Aortic smooth muscle cell (primary cell): ENCODE measurements around the genes BRD4, CYP4F3 and CYP4F2.

GRCh38 chr19:15186904-15187372, 13.9 kb downstream of the NOTCH3 start:
- RRBS = no CpG with 5 or more reads among the region's 22 CpGs

DNA sequence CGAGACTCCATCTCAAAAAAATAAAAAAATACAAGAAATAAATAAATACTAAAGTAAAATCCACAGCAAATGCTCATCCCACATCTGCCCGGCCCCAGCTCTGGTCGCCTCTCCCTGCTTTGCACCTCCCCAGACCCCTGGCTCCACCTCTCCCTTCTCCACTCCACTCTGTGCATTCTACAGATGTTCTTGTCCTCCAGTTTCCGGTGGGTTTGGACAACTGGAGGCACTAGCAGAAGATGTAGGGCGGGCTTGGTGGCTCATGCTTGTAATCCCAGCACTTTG, 12.3 kb downstream of the EPHX3 start:
- RRBS = no CpG with 5 or more reads among the region's 5 CpGs

DNA sequence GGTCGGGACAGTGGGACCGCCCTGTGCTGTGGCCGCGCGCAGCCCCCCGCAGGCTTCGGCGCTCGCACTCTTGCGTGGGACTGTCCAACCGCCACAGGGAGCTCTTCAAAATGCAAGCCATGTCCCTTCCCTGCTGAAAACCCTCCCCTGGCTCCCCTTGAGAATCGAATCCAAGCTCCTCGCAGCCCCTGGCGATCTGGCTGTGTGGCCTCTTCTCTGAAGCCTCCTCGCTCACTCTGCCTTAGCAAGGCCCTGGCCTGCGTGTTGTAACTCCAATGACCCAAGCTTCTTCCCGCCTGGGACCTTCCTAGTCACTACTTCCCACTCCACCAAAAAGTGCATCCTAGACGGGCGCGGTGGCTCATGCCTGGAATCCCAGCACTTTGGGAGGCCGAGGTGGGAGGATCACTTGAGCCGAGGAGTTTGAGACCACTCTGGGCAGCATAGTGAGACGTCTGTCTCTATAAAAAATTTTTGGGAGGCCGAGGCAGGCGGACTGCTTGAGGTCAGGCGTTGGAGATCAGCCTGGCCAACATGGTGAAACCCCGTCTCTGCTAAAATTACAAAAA, 8.2 kb downstream of the EPHX3 start:
- RRBS = no CpG with 5 or more reads among the region's 27 CpGs

DNA sequence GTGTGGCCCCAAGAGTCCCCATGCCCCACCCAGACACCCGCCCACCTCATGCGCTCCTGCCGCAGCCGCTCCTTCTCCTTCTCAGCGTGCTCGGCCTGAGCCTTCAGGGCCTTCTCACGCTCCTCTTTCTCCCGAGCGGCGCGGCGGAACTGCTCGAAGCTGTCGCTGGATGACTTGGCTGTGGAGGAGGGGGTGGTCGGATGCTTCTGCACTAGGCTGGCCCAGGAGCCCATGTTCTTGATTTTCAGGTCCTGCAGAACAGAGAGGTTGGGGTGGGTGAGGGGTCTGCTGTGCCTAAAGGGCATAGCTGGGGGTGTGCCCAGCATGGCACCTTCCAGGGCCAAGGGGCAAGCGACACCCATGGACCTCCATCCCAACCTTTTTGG, 6.8 kb upstream of the EPHX3 start:
- RRBS = no CpG with 5 or more reads among the region's 16 CpGs

DNA sequence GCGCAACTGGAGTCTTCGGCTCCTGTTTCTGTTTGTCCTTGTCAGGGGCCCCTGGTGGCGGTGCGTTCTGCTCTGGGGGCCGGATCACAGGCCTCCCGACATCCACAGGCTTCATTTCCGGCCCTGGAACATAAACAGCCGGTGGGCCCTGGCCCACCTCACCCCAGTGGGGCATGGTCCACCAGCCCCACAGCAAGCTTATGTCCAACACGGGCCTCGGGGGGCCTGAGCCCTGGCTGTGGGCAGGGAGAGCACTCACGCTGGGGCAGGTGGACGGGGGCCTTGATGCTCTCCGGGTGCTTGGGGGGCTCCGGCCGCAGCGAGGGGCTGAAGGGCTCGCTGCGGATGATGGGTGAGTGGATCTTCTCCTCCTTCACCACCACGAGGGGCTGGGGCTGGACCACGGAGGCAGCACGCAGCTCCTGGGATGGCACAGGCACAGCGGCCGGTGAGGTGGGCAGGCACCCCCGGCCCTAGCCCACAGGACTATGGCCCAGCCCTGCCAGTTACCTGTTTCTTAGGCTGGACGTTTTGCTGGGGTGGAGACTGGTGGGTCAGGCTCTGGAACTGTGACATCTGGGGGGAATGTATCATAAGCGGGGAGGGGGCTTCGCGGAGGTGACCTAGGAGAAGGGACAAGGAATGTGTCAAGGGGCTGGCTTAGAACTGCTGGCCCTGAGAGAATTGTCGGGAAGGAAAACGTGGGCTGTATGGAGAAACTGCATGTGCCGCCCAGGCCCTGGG, 7.3 kb upstream of the EPHX3 start:
- RRBS = 91% methylated on average over 2 of the region's 31 CpGs

- RRBS = no CpG with 5 or more reads among the region's 16 CpGs
These were observed 11.1 kb upstream of the EPHX3 start for GRCh38 chr19:15243219-15243776.

GRCh38 chr19:15249616-15250698, 17.7 kb upstream of the EPHX3 start:
- RRBS = no CpG with 5 or more reads among the region's 17 CpGs

DNA sequence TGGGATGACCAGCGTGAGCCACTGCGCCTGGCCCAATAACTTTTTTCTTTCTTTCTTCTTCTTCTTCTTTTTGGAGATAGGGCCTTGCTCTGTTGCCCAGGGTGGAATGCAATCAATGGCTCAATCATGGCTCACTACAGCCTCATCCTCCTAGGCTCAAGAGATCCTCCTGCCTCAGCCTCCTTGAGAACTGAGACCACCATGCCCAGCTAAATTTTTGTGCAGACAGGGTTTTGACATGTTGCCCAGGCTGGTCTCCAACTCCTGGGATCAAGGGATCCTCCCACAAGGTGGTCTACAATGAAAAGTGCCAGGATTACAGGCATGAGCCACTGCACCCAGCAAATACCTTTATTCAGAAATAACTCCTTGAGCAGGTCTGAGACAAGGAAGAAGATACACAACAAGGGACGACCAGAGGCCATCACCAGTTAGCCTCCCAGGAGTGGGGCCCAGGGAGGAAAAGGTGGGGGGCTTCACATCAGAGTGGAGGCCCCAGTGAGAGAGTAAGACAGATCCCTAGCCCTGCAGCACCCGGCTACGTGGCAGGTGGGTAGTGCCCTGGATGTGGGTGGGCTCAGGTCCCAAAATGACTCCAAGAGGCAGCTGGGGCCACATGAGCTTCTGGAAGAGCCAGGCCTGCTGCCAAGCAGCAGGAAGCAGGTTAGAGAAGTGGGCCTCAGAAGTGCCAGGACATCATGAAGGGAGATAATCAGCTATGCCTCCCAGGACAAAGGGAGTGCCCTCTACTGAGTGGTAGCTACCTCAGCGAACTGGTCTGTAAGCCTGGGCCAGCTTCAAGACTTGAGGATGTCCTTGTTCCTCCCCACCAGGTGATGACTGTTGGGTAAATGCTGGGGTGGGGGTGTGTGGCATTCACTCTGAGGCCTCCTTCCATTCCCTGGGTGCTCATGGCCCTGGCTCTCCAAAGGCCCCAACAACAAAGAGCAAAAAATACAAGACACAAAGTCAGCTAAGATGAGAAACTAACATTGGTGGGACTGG, 26.6 kb upstream of the EPHX3 start:
- RRBS = no CpG with 5 or more reads among the region's 6 CpGs

DNA sequence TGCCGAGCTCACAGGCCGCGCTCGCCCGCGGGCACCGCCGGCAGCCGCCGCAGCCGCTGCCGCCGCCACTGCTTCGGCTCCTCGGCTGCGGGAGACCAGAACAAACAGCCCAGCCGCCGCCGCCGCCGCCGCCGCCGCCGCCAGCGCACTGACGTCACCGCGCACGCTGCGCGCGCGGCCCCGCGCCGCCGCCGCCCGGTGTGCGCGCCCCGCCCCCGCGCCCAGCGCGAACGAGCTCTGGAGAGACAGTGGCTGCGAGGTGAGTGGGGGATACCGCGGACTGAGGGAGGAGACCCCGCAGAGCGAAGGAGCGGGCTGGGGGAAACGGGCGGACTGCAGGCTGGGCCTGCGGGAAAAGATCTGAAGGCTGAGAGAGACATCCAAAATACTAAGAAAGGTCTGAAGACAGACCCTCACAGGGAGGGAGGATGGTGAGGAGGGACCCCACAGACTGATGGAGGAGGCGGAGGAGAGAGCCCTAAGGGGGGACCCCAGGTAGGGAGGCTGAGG, at the start of gene BRD4:
TSS of gene BRD4 (minus strand) at position 150 of the 510 bp plus-strand sequence.
- RRBS = under 1% methylated on average over 8 of the region's 58 CpGs

GRCh38 chr19:15377915-15378385, 1.6 kb downstream of the AKAP8 start:
- RRBS = 2% methylated on average over 5 of the region's 19 CpGs

DNA sequence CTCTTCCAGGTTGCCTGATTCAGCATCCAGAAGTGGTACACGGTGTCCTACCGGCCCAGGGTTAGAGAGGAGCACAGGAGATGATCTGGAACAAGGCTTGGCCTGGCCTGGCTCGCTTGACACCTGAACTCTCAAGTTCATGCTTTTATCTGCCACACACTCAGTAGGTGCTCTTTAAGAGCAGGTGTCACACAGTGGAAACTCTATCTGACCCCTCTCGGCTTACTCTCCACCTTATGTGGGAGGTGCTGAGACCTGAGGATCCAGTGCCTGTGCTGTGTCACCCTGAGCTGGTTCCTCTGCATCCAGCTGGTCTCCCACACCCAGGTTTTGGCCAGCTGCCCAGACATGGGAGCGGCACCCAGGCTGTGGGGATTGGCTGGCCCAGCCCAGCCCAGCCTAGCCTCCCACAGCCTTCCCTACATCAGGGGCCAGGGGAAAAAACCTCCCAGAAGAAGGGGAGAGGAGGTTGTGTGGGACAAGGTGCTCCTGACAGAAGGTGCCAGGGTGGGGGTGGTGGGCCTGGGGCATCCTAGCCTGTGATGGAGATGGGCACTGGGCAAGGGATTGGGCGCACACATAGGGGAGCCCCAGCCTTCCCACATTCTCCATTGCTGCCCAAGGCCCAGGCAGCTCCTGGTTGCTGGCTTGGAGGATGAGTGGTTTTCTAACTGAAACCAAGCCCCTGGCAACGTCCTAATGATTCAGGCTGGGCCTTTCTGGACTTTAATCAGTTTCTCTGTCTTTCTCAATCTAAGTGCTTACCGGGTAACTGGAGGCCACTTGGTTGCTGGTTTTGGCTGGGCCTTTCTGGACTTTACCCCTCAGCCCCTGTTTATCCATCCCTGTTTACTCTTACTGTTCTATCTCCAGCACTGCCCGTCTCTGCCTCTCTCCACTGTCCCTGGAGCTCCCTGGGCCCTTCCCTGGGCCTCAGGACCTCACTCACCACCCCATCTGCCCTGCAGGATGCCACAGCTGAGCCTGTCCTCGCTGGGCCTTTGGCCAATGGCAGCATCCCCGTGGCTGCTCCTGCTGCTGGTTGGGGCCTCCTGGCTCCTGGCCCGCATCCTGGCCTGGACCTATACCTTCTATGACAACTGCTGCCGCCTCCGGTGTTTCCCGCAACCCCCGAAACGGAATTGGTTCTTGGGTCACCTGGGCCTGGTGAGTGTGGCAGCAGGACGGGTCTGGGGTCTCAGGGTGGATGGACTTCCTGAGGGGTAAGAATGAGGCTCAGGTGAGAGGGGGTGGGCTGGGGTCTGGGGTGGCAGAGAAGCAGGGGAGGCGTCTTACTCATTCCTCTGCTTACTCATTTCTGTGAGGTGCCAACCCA, at the start of gene CYP4F3:
TSS of gene CYP4F3 (plus strand) at position 451 of the 1,336 bp plus-strand sequence.
- RRBS = no CpG with 5 or more reads among the region's 19 CpGs

- RRBS = no CpG with 5 or more reads among the region's 3 CpGs
These were observed 2.6 kb downstream of the CYP4F3 start for GRCh38 chr19:15643268-15643736.

- RRBS = 33% methylated on average over 4 of the region's 12 CpGs
These were observed 395 bp downstream of the CYP4F12 start for GRCh38 chr19:15673250-15673714.

- RRBS = no CpG with 5 or more reads among the region's 3 CpGs
These were observed 35.5 kb downstream of the CYP4F2 start for GRCh38 chr19:15862404-15862683.

GRCh38 chr19:15897903-15898415, at the start of gene CYP4F2:
CYP4F2 (minus strand) TSS chr19:15898074.
- RRBS = no CpG with 5 or more reads among the region's 4 CpGs

DNA sequence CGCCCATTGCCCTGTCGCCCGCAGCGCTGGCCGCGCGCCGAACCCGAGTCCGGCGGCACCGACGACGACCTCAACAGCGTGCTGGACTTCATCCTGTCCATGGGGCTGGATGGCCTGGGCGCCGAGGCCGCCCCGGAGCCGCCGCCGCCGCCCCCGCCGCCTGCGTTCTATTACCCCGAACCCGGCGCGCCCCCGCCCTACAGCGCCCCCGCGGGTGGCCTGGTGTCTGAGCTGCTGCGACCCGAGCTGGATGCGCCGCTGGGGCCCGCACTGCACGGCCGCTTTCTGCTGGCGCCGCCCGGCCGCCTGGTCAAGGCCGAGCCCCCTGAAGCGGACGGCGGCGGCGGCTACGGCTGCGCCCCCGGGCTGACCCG, 553 bp downstream of the KLF2 start:
- RRBS = 1% methylated on average over 42 of the region's 55 CpGs

- RRBS = no CpG with 5 or more reads among the region's 4 CpGs
These were observed 22.9 kb downstream of the KLF2 start for GRCh38 chr19:16347632-16347882.

DNA sequence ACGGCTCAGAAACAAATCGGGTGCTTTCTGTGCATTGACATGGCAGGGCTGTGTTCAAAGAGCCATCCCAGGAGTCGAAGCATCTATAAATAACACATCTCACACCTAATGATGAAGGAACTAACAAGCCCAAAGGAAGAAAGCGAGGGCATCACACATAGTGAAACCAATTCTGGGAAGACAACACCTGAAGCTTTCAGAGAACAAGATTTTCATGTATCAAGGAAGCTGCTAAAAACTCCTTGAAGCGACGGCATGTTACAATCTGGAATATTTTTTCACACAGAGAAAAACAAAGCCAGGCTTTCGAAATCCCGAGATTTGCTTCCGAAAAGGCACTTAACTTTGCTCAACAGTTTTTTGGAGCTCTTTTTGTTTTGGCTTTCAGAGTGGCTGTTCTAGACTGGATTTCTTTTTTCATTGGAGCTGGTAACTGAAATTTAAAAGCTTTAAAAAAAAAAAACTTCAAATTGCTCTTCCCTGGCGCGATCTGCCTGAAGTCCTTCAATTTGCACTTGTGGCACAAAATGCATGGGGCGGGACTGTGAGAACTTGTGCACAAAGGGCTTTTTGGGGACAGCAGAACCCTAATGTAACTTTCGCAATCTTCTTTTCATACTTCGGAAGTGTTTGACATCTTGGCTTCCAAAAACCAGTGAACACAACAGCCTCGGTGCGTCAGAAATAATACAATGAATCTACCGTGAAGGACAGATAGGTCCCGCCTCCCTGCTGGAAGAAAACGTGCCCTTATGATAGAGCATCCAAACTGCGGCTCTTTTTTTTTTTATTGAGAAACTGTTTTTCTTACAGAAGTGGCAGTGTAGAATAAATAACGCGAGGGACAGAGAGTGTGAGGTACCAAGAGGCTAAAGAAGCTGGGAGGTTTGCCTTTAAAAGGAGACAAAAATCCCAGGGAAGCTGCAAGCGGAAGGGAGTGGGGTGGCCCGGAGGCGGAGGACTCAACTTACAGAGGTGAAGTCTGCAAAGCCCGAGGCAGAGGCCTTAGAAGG, 36.5 kb downstream of the KLF2 start:
- RRBS = no CpG with 5 or more reads among the region's 26 CpGs

DNA sequence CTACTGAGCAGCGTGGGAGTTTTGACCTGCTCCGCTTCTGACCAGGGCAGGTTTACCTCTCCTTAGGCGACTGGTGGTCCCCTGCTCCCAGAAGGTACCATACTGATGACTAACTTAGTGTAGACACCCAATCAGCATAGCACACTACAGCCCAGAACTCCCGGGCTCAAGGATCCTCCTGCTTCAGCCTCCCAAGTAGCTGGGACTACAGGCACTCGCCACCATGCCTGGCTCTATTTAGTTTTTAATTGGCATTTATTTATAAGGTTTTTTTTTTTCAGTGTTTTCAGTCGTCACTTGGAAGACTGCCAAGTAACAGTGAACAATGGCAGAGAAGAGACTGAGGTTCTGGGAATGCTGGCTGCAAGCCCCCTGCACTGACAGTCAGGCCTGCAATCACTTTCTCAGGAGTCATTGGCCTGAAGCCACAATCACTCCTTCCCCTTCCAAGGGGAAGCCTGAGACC, 73.0 kb downstream of the EPS15L1 start:
- RRBS = no CpG with 5 or more reads among the region's 6 CpGs

- RRBS = no CpG with 5 or more reads among the region's 12 CpGs
These were observed 69.7 kb downstream of the EPS15L1 start for GRCh38 chr19:16401973-16402485.